Urinary bladder (tissue), 3 donors: ENCODE measurements around a stretch of chr2.

GRCh38 chr2:3859230-3859471 is 155.8 kb downstream of the DCDC2C start:
- PRO-cap: no peak
- RAMPAGE, long total RNA: no peak

DNA sequence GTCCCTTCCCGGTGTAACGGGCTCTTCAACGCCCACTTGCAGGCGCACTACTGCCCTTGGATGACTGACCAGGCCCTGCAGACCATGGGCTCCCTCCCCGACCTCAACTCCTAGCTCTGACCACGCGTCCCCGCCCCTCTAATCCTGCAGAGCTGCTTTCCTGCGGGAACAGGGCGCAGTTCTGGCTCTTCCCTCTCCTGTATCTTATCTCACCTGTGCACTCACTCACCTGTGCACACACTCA is 380 bp upstream of the CMPK2 start:
- PRO-cap: no peak
- RAMPAGE, long total RNA: no peak

DNA sequence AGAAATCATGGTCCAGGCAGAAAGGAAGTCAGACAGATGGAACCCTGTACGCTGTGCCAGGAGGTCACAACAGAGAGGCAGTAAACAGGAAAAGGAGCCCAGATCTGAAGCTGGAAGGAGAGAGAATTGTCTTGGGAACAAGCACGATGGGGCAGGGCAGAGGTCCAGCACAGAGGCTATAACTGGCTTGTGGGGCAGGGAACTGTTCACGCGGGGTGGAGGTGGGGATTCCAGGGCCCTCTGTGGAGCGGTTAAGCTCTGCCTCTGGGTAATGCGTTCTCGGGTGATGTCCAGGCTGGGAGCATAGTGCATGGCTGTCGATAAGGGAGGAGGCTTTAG is 76.1 kb downstream of the RNF144A start:
- PRO-cap: no peak
- RAMPAGE, long total RNA: no peak

DNA sequence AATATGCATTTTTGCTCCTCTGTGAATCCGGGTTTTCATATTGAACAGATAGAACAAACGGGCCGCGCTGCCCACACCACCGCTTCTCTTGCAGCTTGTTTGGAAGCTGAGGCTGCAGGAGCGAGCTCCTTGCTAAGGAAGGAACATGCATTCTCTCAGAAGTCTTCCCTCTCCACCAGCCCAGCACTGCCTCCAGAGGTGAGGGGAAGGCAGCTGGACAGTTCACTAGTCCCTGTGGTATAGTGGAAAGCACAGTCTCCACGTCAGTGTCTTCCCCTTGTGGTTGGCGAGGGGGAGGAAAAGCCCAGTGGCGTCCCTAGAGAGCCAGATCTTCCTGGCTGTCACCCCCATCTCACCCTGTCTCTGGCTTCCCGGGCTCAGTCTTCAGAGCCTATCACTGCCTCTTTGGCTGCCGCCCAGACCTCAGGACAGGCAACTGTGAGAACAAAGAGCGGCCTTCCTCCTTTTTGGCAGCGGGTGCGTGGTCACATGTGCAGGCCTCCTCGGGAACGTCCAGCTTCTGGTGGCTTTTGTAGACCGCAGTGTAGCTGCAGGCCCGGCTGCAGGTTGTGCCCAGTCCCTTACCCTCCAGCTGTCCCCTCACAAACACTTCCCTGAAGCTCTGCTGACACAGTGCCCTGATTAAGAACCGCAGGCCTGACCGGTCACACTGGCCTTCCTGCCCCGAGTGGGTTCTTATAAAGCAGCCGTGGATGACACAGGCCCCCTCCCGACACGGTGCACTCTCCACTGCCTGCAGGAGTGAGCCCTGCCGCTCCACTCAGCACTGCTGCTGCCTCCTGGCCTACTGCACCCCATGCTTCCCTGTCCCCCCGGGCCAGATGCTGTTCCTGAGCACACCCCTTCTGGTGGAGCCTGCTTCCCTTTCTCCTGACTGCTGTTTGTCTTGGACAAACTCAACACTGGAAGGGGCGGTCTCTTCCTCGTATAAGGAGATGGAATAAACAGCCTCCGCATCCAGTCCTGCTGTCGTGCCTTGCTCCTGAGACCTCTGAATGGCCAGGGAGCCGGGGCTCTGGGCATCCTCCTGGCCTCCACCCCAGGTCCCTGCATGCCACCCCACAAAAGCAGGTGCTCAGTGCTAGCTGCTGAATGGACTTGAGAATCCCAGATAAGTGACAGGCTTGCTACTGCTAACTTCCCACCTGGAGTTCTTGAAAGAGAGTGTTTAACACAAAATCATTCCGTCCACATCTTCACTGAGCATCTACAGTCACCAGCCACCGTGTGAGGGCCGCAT is 91.0 kb downstream of the RNF144A start:
- PRO-cap: bidirectional peak, plus-strand start at position 977 of the sequence, minus-strand start at position 817 of the sequence
- RAMPAGE, long total RNA: no peak

DNA sequence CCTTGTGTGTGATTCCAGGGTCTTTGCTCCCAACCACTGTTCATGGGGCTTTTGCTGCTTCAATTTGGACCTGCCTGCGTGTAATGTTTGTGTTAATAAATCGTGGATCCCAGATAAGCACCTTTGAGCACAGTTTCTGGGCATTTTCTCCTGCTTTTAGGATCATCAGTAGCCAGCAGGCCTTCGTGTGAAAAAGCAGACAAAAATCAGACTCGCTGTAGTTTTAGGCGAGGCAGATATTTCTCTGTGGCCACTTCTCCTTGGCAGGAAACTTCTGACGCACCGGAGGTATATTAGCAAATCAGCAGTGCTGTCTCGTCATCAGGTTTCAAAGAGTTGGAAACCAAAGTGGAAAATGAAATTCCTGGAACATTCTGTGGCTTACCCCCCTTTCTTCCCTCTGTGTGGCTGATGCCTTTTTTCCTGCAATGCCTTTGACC is 93.1 kb downstream of the RNF144A start:
- PRO-cap: unidirectional peak, minus-strand start at position 262 of the sequence
- RAMPAGE, long total RNA: no peak

DNA sequence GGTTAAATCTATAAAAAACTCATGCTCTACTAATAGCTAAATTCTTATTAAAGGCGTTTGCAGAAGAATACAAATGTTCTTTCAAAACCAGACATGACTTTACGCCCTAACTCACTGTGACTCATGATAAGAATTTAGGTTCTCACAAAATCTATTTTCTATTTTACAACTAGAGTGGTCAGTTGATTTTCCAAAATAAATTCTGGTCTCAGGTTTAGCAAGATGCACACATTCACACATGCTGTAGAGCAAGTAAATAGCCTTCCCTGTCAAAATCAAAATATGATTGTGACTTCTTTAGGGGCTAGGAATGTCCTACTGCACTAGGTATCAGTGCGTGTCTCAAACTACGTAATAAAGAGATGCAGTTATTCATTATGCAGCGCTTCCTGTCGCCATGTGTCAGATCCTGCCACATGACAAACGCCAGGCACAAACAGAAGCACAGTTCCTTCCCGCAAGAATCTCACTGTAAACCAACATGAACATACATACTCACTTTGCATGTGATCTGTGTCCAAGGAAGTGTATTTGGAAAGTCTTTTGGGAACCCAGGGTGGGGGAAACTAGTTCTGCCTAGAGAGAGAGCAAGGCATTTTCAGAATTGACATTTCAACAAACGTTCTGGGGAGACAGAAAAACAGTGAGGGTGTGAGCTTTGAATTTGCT is 599.8 kb downstream of the RNF144A start:
- PRO-cap: no peak
- RAMPAGE, long total RNA: no peak

GRCh38 chr2:7572485-7572967 is 655.3 kb downstream of the RNF144A start:
- PRO-cap: no peak
- RAMPAGE, long total RNA: no peak

GRCh38 chr2:7748677-7749417 is 831.6 kb downstream of the RNF144A start:
- PRO-cap: unidirectional peak, minus-strand start at chr2:7749232
- RAMPAGE, long total RNA: no peak

GRCh38 chr2:8122592-8123052 is 559.2 kb upstream of the ID2 start:
- PRO-cap: no peak
- RAMPAGE, long total RNA: no peak

- PRO-cap: no peak
- RAMPAGE, long total RNA: no peak
Measured at GRCh38 chr2:8140963-8141960, 540.6 kb upstream of the ID2 start.

GRCh38 chr2:8162419-8163020 is 519.3 kb upstream of the ID2 start:
- PRO-cap: bidirectional peak, plus-strand start at chr2:8162822, minus-strand start at chr2:8162663
- RAMPAGE, long total RNA: no peak

DNA sequence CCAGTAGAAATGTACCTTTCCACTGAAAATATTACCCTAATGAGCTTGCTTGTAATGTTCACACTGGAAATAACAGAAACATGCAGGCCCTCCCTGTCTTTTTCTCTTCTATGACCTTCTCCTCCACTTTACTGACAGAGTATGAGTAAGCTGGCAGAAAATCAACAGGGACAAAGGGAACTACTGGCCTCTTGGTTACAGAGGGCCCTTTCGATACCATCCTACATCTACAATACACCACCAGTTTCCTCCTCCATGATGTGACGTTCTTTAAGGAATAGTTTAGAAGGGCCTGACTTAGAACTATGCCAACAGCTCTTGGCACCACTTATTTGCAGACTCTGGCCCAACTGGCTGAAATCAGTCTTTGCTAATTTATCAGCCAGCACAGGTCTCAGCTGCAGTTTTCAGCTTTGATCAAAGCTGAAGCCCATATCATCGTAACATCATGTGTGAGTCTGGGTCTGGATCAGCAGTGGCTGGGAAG is 272.2 kb upstream of the ID2 start:
- PRO-cap: no peak
- RAMPAGE, long total RNA: no peak

GRCh38 chr2:8455239-8456478 is 226.2 kb upstream of the ID2 start:
- PRO-cap: unidirectional peak, plus-strand start at chr2:8456252
- RAMPAGE, long total RNA: no peak

GRCh38 chr2:8500372-8500991 is 181.4 kb upstream of the ID2 start:
- PRO-cap: no peak
- RAMPAGE, long total RNA: no peak

DNA sequence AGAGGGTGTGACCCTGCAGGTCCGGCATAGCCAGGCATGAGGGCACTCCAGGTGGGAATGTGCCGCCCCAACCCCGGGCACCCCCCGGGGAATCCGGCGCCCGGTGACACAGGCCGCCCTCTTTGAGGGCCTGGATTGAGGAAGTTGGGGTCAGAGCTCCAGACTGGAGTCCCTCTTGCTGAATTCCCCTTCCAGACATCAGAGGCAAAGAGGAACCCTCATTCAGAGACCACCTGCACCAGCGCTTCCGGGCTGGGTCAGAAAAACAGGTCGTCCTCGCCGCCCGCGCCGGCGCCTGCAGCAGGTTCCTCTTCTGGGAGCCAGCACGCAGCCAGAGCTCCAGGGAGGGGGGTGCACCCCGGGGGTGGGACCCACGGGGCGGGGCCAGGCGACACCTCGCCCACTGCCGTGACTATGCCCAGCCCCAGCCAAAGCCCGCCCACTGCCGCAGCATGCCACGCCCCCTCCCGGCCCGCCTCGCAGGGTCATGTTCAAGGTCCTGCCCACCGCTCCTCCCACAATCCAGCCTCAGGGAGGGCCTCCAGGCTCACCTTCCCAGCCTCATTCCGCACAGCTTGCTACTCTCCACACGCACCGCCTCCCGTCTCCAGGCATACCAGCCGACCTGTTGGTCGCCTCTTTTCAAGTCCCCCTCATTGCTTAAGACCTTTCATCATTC is 98.2 kb upstream of the ID2 start:
- PRO-cap: bidirectional peak, plus-strand start at position 564 of the sequence, minus-strand start at position 288 of the sequence
- RAMPAGE, long total RNA: no peak

GRCh38 chr2:8598225-8598792 is 83.5 kb upstream of the ID2 start:
- PRO-cap: no peak
- RAMPAGE, long total RNA: no peak

- PRO-cap: no peak
- RAMPAGE, long total RNA: no peak
Measured at GRCh38 chr2:8662585-8663074, 19.2 kb upstream of the ID2 start.

DNA sequence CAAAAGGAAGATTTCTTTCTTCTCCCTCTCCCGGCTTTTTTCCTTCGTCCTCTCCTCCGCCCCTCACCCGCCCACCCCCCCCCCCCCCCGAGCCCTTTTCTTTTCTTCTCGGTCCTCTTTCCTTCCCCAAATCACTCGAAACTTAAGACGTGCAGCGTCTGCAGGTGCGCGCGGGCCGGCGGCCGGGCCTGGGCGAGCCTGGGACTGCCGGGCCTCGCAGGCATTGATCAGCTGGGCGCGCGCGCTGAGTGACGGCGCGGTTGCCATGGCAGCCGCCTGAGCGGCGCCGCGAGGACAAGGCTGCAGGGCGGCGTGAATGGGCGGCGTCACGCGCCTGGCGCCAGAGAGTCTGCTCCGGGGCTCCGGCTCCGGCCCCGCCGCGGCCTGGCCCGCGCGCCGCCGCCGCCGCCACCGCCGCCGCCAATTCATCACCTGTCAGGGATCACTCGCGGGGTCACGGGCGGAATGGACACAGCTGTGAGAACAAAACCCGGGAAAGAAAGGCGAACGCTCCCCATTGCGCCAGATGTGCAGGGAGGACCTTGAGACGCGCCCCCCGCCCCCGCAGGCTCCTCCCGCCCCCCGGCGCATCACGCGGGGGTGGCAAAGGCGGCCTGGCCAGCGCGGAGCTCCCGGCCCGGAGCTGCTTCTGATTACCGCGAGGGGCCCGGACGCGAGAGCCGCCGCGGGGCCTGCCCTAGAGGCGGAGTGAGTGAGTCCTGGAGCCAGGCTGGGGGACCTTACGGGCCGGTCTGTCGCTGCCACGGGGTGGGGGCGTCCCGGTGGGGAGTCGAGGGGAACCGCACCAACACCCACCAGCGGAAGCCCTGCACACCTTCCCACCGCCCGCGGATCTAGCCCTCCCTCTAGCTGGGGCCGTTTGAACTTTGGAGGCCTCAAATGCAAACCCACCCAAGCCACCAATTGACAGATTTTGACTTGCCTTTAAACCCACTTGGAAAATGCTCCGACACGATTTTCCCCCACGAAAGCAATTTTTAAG is 2.9 kb upstream of the ID2 start:
- PRO-cap: bidirectional peak, plus-strand start at position 343 of the sequence, minus-strand start at position 206 of the sequence; bidirectional peak, plus-strand start at position 606 of the sequence, minus-strand start at position 530 of the sequence
- RAMPAGE, long total RNA: no peak

DNA sequence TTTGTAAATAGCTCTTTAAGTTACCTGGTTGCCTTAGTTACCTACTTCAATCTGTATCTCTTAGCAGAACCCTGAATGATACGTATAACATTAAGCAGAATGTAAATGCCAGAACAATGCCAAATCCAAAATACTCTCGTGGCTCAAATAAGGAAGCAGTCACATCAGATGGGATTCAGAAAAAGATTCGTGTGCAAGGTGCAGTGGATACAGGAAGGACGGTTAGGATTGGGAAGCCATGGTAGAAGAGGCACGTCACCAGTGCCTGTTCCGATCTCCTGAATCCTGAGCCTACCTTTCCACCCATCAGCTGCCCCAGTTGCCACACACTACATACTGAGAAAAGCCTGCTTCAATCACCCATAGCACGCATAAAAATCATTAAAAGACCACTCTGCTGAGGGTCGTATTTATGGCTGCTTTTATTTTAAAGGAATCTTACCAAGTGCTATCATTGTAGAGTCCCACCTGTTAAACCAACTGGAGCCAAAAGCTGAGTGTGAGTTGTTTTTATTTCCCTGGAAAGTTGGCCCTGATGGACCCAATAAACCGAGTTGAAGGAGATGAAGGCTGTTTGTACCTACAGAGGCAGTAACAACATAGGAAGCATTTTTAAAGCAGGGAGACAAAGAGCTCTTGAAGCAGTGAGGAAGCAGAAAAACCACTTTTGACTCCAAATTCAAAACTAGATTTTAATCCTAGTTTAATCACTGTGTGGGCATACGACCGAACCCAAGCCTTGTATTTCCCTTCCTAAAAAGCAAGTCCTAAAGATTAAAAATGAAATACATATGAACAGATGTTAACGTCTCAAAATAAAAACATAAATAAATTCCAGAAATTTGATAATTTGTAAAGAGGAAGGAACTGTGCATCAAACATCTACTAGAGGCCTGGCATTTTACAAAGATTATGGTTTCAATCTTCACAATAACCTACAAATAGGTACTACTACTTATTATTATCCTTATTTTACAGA is 6.4 kb downstream of the MBOAT2 start:
- PRO-cap: no peak
- RAMPAGE, long total RNA: no peak

DNA sequence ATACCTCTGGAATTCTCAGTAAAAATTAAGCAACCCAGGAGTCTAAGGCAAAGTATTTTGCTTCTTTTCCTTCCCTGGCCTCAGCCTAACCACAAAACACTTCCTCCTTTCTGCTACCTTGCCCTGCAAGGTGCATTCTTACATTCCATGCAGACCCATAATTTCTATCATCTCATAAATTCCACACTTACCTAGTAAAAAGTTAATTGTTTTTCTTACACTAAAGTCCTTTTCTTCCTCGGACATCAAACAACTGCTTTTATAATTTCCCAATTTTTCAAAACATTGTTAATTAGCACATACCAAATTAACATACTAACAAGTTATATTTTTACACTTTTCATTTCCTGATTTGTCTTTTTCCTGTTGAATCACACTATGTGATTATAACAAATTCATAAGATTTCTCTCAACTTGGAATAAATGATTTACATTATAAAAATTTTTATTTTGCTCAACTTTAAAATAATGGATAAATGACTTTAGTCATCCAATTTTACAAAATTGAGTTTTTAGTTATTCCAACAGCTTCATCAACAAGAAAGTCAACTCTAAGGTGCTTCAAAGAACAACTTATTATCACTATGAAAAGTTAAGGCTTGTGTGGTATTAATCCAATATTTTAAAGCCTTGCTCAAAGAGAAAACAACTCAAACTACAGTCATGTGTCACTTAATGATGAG is 3.4 kb downstream of the MBOAT2 start:
- PRO-cap: no peak
- RAMPAGE, long total RNA: no peak